Neural progenitor cell (in vitro differentiated cells): Measurements from ENCODE around the genes FOXG1 and ARHGAP5.

GRCh38 chr14:28264240-28264881 is 502.2 kb upstream of the FOXG1 start:
- RAMPAGE, long total RNA = no peak

- RAMPAGE, long total RNA = no peak
Measured at GRCh38 chr14:28504475-28504941, 262.1 kb upstream of the FOXG1 start.

- RAMPAGE, long total RNA = no peak
Measured at GRCh38 chr14:28766729-28767307, at the start of gene FOXG1. FOXG1 (plus strand) TSS chr14:28766787.

GRCh38 chr14:28785128-28785981 is 18.8 kb downstream of the FOXG1 start:
- RAMPAGE, long total RNA = no peak

DNA sequence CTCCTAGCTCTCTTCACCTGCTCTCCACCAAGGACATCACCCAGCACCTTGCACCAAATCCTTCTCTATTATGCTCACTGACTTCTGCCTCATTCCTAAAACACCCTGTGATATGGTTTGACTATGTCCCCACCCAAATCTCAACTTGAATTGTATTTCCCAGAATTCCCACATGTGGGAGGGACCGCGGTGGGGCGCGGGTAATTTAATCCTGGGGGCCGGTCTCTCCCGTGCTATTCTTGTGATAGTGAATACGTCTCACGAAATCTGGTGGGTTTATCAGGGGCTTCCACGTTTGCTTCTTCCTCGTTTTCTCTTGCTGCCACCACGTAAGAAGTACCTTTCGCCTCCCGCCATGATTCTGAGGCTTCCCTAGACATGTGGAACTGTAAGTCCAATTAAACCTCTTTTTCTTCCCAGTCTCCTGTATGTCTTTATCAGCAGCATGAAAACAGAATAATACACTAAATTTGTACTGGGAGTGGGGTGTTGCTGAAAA is 48.5 kb downstream of the PRKD1 start:
- RAMPAGE, long total RNA = no peak

GRCh38 chr14:30194983-30195383 is 267.3 kb upstream of the PRKD1 start:
- RAMPAGE, long total RNA = no peak

DNA sequence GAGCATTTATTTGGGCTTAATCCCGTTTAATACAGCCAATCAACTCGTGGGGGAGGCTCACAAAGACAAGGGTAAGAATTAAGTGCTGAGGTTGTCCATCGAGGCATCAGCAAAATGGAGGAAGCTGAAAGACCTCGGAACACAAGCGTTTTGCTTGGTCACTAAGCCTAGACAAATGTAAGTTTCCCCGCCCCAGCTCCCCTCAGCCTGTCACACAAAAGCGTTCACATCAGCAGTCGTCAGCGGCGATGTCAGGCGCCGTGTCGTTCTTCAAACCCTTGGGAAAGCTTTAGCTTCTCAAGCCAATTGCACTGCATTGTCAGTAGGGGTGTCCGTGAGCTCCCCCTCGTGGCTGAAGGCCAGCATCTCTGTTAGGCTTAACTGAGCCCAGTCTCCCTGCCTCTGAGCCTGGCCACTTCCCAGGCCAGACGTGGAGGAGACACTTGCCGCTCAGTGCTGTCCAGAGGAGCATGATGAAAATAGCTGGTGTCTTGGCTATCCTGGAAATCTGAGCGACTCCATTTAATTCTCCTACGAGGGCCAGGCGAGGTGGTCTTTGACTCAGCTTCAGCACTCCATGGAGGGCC is 288.3 kb upstream of the G2E3 start:
- RAMPAGE, long total RNA = no peak

- RAMPAGE, long total RNA = no peak
Measured at GRCh38 chr14:30875384-30875816, 1.0 kb downstream of the COCH start.

GRCh38 chr14:31205613-31206457 is 1.8 kb downstream of the HECTD1 start:
- RAMPAGE, long total RNA = no peak

- RAMPAGE, long total RNA = no peak
Measured at GRCh38 chr14:31208495-31208801, 855 bp upstream of the HECTD1 start.

- RAMPAGE, long total RNA = no peak
Measured at GRCh38 chr14:31626784-31627263, 65.6 kb downstream of the NUBPL start.

DNA sequence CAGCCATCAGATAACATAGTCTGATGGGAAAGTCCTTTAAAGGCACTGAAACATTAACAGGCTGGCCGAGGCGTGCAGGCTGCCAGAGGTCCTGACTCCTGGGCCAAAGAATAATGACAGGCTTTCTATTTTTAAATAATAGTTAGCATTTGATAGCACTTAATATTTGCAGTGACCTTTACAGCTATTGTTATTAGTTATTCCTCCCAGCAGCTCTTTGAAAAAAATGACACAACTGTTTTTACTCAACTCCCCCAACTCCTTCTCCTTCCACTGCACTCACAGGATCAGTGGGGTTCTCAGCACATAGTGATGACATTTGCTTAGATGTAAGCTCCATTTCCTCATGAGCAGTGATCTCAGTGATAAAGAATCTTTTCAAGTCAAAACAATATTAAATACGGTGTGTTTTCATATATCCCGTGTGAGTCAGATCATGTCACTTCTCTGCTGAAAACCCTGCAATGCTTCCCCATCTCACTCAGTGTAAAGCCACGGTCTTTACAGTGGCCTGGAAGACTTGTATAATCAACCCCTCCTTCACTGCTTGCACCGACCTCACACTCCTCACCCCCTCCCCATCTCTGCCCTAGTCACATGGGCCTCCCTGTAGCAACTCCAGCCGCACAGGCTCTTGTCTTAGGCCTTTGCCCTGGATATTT is 149.9 kb upstream of the ARHGAP5 start:
- RAMPAGE, long total RNA = no peak

DNA sequence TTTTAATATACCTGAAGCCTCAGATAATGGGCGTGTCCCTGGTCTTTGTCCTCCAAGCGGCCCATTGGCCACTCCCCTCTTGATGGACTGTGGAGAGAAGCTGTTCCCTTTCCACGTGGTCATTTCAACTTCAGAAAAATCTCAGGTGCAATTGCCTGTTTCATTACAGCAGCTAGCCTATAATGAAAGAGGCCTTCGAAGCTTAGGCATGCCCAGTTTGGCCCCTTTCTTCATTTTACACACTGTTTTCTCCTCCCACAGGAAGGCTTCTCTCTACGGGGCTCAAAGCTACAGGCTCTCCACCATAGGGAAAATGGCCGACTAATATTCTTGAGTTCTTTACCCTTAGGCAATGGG is 131.3 kb upstream of the ARHGAP5 start:
- RAMPAGE, long total RNA = no peak

- RAMPAGE, long total RNA = no peak
Measured at GRCh38 chr14:32075533-32076034, 1.5 kb upstream of the ARHGAP5 start.

GRCh38 chr14:32077207-32077576 is at the start of gene ARHGAP5:
ARHGAP5 (plus strand) TSS chr14:32077304.
- RAMPAGE, long total RNA = no peak

GRCh38 chr14:32708879-32709423 is 229.7 kb upstream of the NPAS3 start:
- RAMPAGE, long total RNA = no peak

GRCh38 chr14:33986860-33987263 is 36.0 kb upstream of the EGLN3 start:
- RAMPAGE, long total RNA = no peak

DNA sequence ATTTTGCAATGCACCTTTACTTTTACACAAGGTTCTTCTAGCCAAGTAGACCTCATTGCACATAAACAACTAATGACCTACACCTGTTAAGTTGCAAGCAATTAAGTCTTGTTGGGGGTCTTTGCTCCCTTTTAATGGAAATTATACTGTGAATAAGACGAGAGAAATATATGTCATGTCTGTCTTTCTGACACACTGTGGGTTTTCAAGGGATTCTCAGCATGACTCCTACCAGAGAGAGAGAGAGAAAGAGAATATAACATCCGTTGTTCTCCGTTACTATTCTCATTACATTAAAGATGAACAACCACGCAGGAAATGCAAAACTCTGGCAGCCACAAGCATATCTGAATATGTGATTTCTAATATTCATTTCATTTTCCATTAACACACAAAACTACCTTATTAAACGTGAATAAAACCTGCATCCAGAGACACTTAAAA is 67.2 kb upstream of the EGLN3 start:
- RAMPAGE, long total RNA = no peak

- RAMPAGE, long total RNA = no peak
Measured at GRCh38 chr14:34129890-34130758, 179.2 kb upstream of the EGLN3 start.

GRCh38 chr14:34355445-34356116 is 106.5 kb downstream of the SPTSSA start:
- RAMPAGE, long total RNA = no peak